NB4 (cell line): ENCODE data around the gene STRIT1.

GRCh38 chr3:154169018-154169803 is 48.0 kb downstream of the ARHGEF26 start:
- RRBS = no CpG with 5 or more reads among the region's 9 CpGs

- RRBS = no CpG with 5 or more reads among the region's 53 CpGs
Observed at GRCh38 chr3:154888978-154889859, 190.9 kb upstream of the MME start.

DNA sequence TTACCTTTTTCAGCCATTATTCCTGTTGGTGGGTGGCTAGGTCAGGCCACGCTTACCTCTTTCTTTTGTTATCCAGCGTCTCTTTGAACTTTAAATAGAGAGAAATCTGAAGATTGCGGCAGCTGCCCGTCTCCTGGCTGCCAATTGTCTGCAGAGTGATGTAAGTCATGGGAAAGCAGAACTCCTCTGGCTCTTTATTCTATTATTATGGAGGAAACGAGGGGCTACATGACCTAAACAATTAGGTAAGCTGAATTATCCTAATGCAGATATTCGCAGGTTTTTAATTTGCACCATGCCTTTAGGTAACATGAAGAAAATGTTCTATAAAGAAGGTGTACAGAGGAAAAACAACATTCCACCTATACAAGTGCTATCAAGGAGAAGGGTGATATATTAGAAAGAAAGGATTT is at the start of gene STRIT1:
Gene STRIT1, minus strand, starts transcription at position 68 of the 413 bp plus-strand sequence.
- RRBS = no CpG with 5 or more reads among the region's 6 CpGs

DNA sequence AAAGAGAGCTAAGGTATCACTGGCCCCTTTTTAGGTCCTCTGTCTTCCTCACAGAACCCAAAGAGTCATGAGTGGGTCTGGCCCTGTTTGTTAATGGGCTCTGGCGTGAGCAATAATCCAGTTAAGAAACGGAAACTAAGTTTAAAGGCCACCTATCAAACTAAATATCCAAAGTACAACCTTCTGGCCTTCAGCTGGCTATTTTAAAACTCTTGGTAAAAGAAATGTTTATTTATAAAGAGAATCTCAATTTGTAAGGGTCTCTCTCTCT is 71.0 kb upstream of the STRIT1 start:
- RRBS = no CpG with 5 or more reads among the region's 2 CpGs

DNA sequence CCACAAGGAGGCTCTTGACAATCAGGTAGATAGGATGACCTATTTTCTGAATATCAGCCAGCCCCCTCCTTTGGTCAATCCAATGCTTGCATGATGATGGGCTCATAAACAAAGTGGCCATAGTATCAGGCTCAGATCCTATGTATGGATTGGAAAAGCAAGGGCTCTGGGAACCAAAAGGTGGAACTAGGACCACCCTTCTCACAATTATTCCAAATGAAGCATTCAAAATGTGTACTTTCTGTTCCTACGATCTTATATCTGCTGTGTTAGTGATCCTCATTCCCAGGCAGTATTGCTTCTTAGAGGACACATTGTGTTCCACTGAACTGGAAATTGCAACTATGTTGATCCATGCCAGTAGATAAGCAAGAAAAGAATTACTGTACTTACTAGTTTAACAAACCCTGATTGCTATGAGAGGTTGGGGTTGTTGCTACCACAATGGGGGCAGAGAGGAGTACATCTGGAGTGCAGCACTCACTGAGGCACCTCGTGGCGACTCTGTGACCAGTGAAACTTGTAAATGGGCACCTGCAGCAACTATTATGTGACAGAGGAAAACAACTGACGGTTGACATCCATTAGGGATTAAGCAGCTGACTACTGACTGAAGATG is 168.4 kb upstream of the STRIT1 start:
- RRBS = no CpG with 5 or more reads among the region's 4 CpGs

- RRBS = 1% methylated on average over 22 of the region's 57 CpGs
Observed at GRCh38 chr3:155871287-155872029, 1.0 kb downstream of the GMPS start.

- RRBS = no CpG with 5 or more reads among the region's 1 CpG
Observed at GRCh38 chr3:155907544-155908197, 37.2 kb downstream of the GMPS start.

GRCh38 chr3:155946297-155946713 is 75.9 kb downstream of the GMPS start:
- RRBS = no CpG with 5 or more reads among the region's 4 CpGs

GRCh38 chr3:156290726-156291588 is 170.6 kb downstream of the KCNAB1 start:
- RRBS = 60% methylated on average over 4 of the region's 35 CpGs

- RRBS = no CpG with 5 or more reads among the region's 2 CpGs
Observed at GRCh38 chr3:156483424-156483846, 71.5 kb downstream of the SSR3 start.

- RRBS = no CpG with 5 or more reads among the region's 3 CpGs
Observed at GRCh38 chr3:156547462-156548107, 7.3 kb downstream of the SSR3 start.

- RRBS = no CpG with 5 or more reads among the region's 4 CpGs
Observed at GRCh38 chr3:156681677-156682480, 7.5 kb downstream of the TIPARP start.

DNA sequence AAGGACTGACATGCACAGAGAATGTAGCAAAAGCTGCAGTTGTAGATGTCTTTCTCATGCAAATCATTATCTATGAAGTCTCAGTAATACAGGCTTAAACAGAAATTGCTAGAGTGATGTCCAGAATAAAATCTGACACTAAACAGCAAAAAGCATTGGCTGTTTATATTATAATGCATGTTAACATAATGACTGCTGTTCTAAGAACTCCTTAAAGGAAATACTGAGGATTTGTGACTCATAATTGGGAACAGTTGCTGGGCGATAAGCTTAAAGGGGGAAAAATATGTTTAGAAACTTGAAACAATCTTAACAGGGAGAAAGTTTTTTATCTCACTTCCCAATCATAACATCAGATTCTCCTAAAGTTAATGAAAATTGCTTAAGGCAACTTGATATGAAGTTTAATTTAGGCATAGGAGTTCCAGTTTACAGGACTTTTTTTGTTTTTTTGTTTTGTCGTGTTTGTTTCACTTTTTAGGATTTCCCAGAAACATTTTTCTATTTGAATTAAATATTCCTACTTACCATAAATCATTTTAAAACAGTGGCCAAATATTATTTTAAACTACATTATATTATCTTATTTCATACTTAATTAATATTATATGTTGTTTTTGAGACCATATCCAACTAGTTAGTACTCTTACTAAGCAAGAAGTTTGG is 17.6 kb downstream of the TIPARP start:
- RRBS = no CpG with 5 or more reads among the region's 2 CpGs

- RRBS = no CpG with 5 or more reads among the region's 10 CpGs
Observed at GRCh38 chr3:156809784-156810621, 16.1 kb upstream of the LEKR1 start.

- RRBS = no CpG with 5 or more reads among the region's 9 CpGs
Observed at GRCh38 chr3:156821841-156822354, 4.3 kb upstream of the LEKR1 start.

GRCh38 chr3:156825275-156825854 is 788 bp upstream of the LEKR1 start:
- RRBS = no CpG with 5 or more reads among the region's 13 CpGs

DNA sequence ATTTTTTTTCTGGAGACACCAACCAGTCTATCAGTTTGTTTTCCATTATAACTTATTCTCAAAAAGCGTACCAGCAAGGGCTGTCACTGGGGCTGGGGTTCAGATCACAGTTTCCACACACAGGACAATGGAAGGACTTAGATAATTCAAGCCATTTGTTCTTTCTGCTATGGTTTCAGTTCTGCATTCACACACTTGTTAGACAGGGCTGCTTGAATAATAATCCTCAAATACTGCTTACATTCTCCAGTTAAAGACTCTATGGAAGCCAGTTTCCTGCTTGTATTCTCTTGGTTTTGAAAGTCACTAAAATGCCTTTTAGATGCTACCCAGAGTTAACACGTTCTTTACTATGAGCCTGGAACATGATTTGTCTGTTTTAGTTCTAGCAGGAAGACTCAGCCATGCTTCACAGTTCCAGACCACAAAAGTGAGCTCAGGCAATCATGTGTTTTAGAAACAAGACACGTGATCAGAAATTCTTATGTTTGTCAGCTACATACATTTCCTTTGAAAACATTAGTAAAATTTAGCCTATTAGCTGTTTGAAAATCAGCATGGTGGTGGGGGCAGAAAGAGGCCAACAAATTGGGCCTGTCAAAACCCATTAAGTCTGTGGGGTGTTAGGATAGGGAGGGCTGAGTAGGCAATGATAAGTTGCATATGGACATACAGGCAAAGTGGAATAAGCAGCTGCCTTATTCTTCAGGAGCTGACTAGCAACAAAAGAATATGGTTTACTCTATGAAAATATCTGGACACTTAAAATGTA is 152.4 kb downstream of the LEKR1 start:
- RRBS = no CpG with 5 or more reads among the region's 3 CpGs

DNA sequence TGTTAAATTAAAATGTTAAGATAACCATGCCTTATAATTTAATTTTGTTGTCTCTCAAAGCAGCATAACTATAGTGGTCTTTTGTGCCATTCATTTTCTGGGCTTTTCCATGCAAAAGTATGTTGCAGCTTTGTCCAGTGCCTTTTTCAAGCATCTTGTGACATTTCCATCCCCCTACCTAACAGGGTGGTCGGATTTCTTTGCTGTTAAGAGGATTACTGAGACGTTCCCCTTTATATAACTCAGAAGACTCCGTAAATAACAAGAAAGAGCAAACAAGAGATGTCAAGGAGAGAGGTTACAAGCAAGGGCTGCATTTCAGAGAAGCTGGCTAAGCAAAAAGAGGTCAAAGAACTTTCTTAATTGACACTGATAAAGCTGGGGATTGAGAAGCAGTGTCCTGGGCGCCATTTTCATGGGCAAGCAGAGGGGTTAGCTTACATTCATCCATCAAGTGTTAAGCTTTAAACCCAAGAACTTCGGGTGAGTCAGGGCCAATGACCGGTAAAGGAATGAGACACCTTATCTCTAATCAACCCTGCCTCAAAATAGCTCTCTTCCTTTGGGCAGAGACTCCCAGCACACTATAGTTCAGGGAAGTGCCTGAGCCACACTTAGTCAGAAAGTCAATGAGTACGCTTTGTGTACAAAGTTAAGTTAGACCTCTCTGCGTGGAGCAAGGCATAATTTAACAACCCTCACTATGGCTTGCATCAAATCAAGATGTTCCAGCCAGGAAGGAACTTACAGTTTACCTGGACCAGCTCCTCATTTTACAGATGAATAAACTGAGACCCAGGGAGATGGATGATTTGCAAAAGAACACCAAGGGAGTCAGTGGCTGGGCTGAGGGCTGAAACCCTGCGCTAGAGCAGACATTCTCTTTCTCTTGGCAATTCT is 44.8 kb downstream of the CCNL1 start:
- RRBS = no CpG with 5 or more reads among the region's 9 CpGs

DNA sequence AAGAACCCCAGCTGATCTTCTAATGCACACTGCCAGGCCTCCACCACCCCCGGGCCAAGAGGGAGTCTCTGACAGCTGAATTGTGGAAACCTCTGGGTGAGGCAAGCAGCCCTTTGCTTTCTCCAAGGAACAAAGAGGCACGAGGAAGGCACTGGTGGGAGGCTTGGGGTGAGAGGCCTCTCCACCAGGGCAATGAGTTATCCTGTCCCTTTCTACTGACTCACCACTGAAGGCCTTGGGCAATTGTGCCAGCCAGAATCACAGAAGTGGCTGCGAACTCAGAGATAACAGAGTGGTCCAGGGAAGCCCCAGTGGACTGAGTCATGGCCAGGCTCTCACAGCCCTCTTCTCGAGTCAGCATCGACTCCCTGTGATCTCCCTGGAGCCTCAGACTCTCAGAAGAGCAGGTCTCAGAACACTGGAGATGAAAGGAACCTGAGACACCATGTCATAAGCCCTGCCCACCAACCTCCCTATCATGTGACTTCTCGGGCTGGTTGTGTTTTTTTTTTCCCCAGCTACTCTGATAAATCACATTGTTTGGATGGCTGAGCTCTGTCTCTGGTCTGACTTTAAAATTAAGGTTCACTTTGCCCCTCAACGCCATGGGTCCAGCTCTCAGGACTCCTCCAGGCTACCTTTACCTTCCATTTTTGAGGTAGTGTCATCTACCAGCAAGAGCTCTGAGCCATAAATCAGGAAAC is 31.6 kb downstream of the CCNL1 start:
- RRBS = no CpG with 5 or more reads among the region's 7 CpGs